Mesenchymal stem cell of the bone marrow (primary cell): ENCODE data around the gene MIER3.

DNA sequence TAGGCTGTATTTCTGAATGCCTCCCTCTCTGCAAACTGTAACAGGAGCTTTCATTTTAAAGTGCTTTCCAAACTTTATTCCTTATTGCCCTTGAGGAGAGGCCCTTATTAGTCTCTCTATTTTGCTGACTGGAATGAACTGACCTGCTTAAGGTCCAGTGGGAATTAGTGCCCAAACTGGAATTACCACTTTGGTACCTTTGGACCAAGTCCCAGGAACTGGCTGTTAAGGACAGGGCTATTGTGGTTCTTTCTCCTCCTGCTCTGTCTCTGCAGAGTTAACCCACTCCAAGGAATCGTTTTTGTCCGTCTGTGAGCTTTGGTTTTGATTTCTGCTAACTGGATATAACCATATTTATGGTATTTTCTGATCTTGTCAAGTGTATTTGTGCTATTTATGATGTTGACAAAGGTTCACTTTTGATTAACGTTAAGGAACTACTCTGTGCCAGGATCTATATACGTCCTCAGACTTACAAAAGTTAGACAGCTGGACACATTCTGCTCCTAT, 189.0 kb upstream of the ANKRD55 start:
- CAGE, long polyA plus RNA, result no peak

DNA sequence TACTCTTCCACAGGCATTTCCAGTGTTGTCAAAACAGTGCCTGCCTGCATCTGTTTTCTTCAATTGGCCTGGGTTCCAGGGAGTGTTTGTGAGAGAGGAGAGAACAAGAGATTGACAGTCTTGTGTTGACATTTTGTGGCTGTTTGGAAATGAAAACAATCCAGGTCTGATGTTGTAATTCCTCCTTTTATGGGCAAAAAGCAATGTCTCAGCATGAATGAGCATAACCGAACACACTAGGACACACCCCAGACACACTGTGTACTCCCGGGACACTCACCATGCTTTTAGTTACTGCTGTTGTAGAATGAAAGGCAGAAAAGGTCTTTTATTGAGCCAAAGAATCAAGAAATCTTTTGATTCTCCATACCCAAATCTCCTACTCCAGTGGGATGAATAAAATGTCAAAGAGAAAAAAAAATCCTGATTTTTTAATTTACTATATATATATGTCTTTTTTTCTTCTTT, 208.3 kb upstream of the ANKRD55 start:
- CAGE, long polyA plus RNA, result no peak

- CAGE, long polyA plus RNA, result no peak
These were observed 257.8 kb upstream of the ANKRD55 start for GRCh38 chr5:56490871-56491421.

- CAGE, long polyA plus RNA, result no peak
These were observed 279.3 kb upstream of the ANKRD55 start for GRCh38 chr5:56512451-56512833.

- CAGE, long polyA plus RNA, result no peak
These were observed 128.9 kb upstream of the MAP3K1 start for GRCh38 chr5:56686139-56687257.

DNA sequence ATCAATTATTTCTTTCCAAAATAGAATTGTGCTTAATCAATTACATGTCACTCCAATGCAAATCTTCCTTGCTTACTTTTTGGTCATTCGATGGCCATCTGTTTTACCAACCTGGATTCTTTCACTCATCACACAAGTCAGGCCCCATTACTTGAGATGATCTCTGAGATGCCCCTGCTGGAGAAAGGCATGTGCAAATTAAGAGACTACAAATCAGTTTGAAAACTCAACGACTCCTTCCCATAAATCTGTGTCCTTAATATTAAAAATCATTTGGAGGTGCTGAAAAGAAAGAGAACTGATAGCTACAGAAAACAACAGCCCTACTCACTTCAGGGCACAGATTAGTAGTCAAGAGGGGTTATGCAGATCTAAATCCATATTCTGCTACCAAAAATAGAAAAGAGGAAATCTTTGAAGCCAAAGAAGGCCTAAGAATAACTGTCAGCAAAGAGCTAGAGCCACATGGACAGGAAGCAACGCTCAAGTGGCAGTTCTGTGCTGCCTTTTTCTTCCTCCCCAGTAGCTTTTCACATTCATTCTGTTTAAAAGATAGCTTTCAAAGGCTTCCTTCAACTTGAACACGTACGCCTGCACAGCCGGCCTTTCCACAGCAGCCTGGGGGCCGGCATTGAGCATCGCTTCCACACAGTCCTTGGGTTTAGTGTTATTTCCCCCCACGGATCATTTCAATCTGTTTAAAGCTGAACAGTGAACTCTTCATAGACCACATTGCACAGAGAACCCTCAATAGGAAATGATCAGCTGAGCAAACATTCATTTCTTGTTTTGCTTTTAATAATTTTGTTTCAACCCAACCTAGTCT, 79.3 kb upstream of the MAP3K1 start:
- CAGE, long polyA plus RNA, result no peak

GRCh38 chr5:56736980-56737532, 78.3 kb upstream of the MAP3K1 start:
- CAGE, long polyA plus RNA, result no peak

- CAGE, long polyA plus RNA, result no peak
These were observed 1.1 kb upstream of the MAP3K1 start for GRCh38 chr5:56814156-56814818.

DNA sequence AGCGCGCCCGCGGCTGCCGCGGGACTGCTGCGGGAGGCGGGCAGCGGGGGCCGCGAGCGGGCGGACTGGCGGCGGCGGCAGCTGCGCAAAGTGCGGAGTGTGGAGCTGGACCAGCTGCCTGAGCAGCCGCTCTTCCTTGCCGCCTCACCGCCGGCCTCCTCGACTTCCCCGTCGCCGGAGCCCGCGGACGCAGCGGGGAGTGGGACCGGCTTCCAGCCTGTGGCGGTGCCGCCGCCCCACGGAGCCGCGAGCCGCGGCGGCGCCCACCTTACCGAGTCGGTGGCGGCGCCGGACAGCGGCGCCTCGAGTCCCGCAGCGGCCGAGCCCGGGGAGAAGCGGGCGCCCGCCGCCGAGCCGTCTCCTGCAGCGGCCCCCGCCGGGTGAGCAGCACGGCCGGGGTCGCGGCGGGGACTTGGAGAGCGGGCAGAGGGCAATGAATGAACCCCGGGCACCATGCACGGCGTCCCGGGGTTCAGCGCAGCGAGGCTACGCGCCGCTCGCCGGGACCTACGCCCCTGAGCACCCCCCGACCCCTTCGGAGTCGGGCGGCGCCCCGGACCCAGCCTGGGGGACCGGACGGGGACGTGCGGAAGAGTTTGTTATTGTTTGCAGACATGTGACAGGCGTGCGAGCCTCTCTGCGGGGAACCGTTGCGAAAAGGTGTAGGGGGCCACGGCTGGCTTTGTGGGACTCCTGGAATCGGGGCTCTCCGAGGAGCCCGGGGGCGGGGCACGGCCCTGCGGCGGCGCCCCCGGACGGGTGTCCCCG, 511 bp downstream of the MAP3K1 start:
- CAGE, long polyA plus RNA, result no peak

DNA sequence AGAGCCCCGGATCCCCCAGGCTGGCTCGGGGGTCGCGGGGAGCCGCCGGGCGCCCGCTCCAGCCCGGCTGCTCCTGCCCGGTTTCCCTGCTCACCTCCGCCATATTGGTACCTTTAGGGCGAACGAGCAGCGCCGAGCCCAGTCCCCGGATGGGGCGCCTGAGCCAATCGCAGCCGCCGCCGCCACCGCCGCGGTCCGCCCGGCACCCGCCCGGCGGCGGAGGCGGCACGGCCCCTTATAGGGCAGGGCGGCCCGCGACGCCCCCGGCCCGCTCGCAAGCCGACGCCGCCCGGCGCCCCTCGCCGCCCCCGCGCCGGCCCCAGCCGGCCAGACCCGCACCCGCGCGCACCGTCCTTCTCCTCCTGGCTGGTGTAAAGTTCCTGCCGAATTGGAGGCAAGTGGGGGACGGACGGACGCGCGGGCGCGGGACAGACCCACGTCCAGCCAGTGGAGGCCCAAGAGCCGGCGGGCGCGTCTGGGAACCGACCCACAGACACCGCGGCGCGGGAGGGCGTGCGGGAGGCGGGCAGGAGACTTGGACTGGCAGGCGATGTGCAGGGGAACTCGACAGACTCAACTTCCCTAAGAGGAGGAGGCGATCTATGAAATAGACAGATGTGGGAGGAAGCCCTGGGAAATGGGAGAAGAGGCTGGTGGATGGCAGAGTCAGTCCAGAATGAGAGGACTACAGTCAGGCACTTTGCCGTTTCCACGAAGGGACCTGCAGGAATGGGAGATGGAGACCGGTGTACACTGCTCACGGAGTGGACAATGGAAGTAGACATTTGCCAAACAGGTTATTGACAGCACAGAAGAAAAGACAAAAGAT, at the start of gene MIER3:
MIER3 (minus strand) TSS at position 124 of the 829 bp plus-strand sequence.
- CAGE, long polyA plus RNA, result no peak

- CAGE, long polyA plus RNA, result no peak
These were observed 80.2 kb upstream of the MIER3 start for GRCh38 chr5:57031928-57032705.

- CAGE, long polyA plus RNA, result no peak
These were observed 102.9 kb upstream of the MIER3 start for GRCh38 chr5:57054694-57055253.

DNA sequence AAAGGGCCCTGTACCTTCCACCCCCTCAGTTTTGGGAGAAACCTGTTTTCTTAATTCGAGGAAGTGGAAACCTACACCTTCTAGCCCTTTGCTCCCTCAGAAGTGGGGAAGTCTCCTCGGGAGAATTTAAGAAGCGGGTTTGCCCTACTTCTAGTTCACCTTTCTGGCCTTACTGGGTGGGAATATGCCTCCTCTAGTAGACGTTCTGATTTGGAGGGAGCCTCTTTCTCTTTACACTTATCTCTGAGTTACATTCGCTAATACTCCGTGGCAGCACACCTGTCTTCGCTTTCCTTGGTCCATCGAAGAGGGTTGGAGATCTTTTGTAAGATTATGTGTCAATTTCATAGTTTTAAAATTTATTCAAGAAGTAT, 905 bp downstream of the GPBP1 start:
- CAGE, long polyA plus RNA, result no peak

DNA sequence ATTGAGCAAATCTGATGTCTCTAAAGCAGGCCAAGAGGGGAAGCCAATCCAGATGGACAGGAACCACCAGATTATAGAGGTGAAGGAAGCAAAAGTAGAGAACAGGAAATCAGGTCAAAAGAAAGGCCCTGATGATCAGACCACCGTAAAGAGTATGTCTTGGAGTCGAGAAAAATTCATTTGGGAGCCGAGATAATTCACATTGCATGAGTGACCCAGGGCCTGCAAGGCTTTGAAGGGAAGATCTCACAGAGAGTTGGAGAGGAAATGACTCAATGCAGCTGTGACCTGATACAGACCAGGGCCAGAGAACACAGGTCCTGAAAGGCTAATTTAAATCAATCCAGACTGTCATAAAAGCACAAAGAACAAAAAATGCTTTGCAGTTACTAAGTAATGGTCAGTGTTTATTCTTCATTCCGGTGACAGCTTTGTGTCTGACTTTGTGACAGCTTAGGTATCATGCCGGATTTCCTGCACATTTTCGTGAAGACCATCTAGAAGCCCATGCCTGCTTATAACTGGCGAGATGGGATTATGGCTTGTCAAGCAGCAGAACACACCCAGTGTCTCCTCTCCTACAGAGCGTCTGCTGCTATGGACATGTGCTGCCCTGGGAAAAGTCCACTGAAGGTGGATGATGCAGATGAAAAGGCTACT, 5.7 kb upstream of the ACTBL2 start:
- CAGE, long polyA plus RNA, result no peak

GRCh38 chr5:57835011-57835679, 352.5 kb upstream of the ACTBL2 start:
- CAGE, long polyA plus RNA, result no peak

DNA sequence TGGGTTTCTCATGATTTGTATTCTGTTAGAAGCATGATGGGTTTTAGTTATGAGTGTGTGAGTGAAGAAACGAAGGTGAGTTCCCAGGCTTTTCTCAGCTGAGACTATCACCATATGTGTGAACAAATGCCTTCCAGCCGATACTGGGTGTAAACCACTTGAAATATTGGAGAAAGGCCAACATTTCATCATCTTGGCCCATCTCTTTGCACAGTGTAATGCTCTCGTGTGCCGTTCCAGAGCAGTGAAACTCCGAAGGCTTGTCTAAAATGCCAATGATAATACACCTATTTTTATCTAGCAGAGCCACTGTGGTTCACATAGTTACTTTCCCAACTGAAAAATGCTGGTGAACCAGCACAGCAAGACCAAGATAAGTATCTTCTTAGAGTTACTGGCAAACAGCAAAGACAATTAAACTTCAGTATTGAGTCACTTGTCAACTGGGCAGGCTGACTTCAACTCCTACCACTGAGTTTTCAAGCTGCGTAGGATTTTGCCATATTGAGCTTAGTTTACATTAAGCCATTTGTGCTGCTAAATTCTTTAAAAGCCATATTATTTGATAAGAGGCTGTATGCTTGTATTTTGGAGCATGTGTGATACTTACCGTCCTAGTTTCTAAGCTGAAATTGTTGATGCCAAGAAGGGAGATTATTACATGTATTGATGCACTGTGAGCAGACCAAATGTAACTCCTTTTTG, 379.9 kb upstream of the ACTBL2 start:
- CAGE, long polyA plus RNA, result no peak

DNA sequence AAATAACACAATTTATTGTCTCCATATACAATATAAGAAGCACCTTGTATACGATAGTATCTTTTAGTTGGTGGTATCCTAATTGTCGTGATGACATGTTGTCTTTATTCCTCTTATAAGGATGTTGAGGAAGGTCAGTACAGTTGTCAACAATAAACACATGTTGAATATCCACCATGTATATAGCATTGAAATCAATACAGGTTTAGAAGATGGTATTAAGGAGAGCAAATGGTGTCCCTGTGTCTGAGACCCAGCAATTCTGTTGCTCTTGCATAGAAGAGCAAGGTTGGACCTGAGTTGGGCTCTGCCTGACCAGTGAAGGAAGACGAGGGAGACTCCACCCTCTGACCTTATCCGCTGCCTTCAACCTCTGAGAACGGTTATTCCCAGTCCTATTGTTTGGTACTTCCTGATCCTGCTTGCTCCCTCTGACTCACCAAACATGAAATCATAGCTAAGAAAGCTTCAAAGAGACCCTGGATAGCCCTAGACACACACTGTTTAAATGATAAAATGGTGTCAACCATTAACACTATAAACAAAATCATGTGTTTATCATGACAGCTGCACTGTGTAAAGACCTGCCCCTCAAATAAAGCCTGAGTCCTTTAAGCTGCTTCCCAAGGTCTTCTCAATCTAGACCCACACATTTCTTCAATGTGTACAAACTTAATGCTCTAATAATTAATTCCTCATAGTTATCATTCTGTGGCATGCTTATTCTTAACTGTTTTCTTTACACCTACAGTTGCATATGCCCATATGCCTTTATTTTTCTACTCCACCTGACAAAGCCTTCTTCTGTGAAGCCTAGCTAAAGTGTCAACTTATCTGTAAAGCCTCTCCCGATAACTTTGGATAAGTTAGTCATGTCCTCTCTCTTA, 218.4 kb downstream of the PLK2 start:
- CAGE, long polyA plus RNA, result no peak

DNA sequence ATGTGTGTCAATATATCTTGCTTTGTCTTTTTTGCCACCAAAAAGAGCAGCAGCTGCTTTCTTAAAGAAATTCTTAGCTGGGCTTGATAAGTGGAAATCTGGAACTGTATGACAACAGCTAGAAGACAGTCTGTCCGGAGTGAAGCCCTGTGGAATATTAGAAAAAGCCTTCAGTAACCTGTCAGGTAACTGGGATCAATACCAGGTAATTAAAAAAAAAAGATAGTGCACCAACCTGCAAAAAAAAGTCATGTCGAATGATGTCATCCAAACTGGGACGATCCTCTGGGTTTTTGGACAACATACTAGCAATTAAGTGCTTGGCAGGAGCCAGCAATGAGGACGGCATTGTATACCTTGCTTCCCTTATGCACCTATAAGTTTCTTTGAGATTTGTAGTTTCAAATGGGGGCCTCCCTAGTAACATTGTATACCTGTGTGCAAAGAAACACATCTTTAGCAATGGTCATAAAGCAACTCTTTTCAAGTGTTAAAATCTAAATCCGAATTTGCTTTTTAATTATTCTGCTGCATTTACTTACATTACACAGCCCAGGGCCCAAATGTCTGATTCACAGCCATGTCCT, 2.8 kb downstream of the PLK2 start:
- CAGE, long polyA plus RNA, result no peak

- CAGE, long polyA plus RNA, result no peak
These were observed 581 bp downstream of the PLK2 start for GRCh38 chr5:58459351-58459659.

DNA sequence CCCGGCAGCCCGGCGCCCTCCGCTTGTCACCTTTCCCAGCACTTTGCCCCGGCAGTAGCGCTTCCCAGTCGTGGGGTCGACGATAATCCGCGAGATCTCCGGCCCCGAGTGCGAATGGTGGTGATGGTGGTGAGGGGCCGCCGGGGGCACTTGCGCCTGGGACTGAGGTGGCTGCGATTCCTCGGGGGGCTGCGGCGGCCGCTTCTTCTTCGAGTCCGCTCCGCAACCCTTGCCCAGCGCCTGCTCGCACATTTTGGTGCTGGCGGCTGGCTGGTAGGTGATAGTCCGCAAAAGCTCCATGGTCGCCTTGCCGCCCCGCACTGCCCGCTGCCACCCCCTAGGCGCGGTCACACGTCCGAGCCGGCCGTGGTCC, 240 bp downstream of the PLK2 start:
- CAGE, long polyA plus RNA, result no peak